H4 (cell line): ENCODE measurements around a stretch of chr3.

DNA sequence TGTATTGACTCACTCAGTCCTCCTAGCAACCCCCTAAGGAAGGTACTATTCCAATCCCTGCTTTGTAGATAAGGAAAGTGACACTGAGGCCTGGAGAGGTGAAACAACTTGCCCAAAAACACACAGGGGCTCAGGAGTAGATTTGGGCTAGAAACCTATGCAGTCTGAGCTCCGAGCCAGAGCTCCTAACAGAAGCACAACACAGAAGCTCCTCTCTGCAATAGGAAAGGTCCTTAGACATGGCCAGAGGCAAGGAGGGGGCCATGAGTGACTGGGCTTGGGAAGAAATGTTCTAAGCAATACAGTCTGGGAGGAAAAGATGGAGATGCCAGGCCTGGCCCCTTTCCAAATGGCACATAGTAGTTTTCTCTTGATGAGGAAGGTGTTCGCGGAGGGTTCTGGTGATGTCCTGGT, 188.4 kb upstream of the PRICKLE2 start:
- RAMPAGE, long total RNA, result no peak

GRCh38 chr3:64568340-64568644, 119.5 kb downstream of the ADAMTS9 start:
- RAMPAGE, long total RNA, result no peak

DNA sequence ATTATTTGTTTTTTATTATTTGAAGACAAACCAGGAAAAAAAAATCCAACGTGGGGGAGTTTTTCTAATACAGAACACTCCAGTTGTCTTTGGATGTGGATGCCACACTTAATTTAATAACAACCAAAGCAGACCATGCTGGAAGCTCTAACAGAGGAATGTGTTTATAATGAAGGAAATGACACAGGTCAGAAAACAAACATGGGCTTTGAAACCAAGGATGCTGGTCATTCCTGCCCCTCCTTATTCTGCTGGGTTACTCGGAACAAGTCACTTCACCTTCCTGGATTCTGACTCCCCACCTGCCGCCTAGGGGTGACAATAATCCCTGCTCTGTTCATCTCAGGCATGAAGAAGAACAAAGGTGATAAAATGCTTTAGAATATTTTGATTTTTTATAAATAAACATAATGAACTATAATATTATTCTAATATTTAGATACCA, 240.9 kb upstream of the ADAMTS9 start:
- RAMPAGE, long total RNA, result no peak

DNA sequence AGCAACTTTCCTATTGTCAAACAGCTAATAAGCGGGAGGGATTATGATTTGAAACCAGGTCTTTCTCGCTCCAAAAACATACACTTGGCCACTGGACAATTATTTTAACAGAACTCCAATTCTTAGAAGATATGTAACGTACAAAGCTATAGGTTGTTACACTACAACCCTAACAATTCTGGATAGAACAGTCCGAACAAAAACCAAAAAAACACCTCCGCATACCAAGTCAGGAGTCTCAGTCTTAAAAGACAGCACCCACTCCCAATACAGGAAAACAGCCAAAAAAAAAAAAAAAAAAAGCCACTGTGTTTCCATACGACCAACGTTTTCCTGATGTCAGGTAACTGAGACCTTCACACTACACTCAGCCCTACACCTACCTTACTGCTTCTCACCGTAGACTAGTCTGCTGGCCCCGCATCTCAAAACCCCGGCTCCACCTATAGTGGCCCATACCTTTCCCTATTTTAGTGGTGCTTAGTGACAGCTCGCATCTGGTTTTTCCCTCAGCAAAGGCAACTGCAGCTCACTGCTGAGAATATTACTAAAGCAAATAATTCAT, 339.5 kb upstream of the ADAMTS9 start:
- RAMPAGE, long total RNA, result no peak

DNA sequence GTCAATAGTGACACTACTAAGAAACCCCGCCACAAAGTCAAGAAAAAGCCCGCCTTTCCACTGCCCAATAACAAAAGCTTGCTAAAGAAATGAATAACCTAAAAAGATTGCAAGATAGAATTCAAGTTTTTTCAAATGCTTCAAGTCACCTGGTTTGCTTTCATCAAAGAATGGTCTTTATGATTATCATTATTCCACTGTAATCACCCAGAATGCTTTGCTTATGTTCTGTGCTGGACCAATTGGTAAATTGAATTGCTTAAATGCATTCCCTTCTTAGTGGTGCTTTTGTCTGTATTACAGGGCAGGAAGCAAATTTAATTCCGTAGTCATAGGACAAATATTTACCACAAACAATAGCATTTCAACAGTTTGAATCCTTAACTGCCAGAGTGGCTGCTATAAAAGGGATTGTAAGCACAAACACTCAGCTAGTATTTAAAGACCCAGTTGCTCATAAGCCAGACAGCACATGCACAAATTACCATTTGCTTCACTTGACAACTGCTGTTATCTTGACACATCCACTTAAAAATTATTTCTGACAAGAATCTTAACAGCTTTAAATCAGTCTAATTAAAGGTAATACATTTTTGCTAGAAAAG, 490.0 kb upstream of the ADAMTS9 start:
- RAMPAGE, long total RNA, result no peak

DNA sequence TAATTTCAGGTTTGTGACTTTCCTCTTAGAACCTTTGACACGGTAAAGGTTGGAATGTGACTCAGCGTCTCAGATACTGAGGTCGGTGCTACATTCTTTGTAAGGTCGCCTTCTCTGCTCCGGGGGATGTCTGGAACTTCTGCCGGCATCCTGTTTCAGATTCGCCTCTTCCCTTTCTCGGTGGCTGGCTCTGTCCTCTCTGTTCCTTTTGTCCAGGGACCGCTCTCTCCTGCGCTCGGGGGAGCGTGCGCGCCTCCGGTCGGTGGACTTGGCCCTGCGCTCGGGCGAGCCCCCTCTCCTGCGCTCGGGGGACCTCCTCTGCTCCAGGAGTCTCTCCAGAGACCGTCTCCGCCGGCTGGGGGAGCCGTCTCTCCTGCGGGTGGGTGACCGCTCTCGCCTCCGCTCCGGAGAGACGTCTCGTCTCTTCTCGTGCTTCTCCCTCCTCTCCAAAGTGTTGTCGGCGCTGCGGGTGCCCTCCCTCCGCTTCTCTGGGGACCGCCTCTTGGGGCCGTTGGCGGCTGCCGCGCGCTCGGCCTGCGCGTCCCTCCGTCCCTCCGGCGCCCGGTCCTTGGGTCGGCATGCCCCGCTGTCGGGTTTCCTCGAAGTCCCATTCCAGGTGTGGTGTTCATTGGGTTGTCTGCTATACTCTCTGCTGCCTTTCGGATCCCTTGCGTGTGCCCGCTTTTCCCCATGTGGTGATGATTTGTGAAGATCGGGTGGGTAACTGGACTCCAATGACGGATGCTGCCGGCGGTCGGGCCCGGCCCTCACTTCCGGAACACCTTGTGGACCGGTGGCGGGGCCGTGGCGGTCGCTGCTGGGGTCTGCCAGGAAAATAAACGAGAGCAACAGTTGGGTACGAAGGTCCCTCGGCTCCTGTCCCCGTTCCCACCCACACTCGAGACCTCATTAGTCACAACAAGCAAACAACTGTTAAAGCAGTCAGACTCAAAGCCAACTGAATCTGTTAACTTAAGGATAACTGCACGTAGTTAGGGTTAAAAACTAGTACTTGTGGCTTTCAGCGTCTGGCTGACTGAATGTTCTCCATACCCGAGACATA, 668.8 kb upstream of the ADAMTS9 start:
- RAMPAGE, long total RNA, result no peak

DNA sequence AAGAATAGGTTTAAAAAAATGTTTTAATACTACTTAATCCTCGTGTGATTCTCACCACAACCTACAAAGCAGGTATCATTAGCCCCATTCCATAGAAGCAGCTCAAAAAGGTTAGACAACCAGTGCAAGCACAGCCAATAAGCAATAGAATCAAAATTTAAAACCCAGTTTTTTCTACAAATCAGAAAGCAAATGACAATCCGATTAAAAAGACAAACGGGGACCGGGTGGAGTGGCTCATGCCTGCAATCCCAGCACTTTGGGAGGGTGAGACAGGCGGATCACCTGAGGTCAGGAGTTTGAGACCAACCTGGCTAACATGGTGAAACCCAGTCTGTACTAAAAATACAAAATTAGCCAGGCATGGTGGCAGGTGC, 430.8 kb downstream of the MAGI1 start:
- RAMPAGE, long total RNA, result no peak

- RAMPAGE, long total RNA, result no peak
Measured at GRCh38 chr3:65619111-65619812, 419.5 kb downstream of the MAGI1 start.

DNA sequence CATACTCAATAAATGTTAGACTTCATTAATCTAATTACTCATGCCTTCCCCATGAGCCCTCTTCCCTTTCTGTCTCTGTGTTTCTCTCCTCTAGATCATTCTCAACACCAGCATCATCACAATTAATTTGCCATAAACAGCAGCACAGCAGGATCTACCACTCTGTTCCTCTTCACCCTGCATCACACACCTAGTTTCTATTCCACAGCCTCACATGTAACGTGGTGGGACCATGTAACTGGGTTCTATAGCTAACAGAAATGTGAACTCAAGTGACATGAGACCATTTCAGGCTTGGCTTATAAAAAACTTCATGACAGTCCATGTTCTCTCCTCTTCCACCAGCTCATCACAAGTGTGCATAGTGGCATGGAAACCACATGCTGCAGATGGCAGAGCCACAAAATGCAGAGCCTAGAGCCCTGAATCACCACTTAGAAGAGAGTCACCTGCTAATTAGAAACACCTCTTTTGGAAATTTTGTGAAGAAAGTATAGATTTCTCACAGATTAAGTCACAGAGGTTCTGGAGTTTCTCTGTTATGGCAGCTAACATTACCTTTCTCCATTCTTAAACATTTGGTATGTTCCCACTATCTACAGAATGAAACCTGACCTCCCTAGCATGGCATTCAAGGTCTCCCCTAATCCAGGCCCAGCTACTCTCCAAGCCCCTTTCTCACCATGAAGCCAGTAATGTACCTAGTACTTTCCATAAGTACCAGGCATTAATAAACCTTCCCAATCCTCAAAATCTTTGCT, 176.2 kb downstream of the MAGI1 start:
- RAMPAGE, long total RNA, result no peak

- RAMPAGE, long total RNA, result no peak
Measured at GRCh38 chr3:65919548-65920365, 119.0 kb downstream of the MAGI1 start.

- RAMPAGE, long total RNA, result no peak
Measured at GRCh38 chr3:65999642-66000031, 39.1 kb downstream of the MAGI1 start.

GRCh38 chr3:66014808-66015275, 23.9 kb downstream of the MAGI1 start:
- RAMPAGE, long total RNA, result no peak

DNA sequence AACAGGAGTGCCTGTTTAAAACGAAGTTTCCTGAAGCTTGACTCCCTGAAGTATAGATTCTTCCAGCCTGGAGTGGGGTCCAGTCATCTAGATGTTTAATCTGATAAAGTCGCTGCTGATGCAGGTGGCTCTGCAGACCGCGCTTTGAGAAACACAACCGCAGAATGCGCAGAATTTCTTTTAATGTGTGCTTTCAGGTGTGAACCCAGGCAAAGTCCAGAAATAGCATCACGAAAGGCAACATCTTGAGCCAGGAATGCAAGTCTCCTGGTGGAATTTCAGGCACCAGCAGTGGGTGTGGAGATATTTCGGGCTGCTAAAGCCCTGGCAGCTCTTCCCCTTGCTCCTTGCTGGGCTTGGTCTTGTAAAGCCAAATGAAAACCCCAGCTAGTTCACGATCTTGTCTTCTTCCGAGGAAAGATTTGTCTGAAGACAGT, 67.4 kb upstream of the SLC25A26 start:
- RAMPAGE, long total RNA, result no peak

DNA sequence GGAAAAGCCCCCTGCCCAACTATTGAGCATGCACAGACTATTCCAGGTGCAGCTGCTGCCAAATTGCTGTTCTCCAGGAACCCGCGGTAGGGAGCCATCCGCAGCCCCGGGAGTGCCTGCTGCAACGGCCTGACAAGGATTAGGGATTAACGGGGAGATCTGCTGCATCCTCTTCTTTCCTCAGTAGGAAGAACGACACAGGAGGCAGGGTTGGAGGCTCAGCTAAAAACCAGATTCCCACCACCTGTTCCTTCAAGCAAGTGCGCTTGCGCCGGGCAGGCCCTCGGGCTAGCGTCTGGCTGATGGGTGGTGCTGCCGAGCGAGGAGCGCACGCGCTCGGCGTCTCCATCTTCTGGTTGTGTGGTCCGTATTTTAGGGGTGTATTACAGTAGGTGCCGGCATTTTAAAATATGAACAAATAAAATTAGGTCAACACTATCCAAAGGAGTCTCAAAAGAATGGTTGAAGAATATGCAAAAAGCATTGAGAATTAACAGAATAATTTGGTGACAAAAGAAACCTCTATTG, 25.4 kb upstream of the SLC25A26 start:
- RAMPAGE, long total RNA, result no peak

- RAMPAGE, long total RNA, result no peak
Measured at GRCh38 chr3:66370166-66371056, 130.4 kb downstream of the LRIG1 start.

- RAMPAGE, long total RNA, result no peak
Measured at GRCh38 chr3:66418248-66419109, 82.3 kb downstream of the LRIG1 start.

DNA sequence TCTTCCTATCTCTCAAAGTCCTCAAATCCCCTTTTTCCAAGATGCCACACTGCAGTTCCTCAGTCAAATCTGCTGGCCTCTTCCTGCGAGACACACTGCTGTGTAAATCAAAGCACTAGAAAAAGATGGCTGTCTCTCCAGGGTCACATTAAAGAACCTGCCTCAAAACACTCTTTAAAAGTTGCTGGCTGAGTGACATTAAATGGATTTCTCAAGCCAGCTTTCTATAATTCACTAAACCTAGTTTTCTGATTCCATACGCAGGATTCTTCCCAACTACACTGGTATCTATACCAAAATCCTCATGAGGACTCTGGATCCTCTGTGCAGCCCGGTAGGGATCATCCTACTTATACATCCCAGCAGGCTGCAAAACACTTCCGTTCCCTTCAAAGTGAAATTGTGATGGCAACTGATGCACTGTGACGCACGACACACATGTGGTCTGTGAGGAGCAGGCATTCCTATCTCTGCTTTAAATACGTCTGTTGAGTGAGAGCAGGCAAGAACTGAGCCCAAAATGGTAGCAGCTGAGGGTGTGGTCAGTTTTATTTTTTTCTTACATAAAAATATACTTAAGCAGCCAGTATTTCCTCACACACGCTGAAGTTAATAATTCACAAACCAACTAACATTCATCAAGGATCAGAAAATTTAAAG, 24.2 kb downstream of the LRIG1 start:
- RAMPAGE, long total RNA, result no peak

DNA sequence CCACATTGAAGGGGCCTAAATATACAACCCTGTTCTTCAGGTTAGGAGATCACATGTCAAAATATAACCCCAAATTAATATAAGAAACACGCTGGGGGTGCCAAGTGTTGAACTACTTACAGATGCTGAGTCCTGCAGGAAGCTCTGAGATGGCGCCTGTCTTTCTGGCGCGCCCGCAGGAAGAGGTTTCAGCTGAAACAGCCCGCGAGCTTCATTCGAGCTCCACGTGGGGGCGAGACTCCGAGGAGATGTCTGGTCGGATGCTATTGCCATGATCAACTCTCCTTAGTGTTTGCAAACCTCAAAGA, 25.9 kb upstream of the KBTBD8 start:
- RAMPAGE, long total RNA, result no peak

DNA sequence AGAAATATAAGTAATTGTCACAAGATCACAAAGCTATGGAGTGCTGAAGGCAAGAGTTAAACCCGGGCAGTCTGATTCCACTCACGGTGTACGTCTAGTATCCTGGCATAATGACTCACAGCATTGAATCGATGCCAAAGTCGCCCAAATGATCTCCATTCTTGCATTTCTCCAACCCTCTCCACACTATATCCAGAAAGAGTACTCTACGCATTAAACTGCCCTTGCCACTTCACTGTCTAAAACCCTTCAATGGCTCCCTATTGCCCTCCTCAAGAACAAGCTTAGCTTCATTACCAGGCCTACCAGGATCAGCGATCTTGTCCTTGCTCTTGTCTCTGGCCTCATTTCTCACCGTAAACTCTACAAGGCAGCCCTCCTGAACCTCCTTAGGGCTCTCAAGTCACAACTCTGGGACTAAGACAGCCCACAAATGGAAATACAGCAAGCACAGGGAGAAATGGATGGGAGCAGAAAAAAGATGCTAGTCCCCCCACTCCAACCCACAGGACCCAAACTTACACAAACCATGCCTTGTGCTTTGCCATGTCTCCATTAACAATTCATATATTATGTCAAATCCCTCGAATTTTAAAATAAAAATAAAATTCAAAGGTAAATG, 7.6 kb downstream of the SUCLG2 start:
- RAMPAGE, long total RNA, result no peak

- RAMPAGE, long total RNA, result no peak
Measured at GRCh38 chr3:67714362-67714631, 59.9 kb upstream of the SUCLG2 start.